Measurements from ENCODE around the gene TFAP2D.

DNA sequence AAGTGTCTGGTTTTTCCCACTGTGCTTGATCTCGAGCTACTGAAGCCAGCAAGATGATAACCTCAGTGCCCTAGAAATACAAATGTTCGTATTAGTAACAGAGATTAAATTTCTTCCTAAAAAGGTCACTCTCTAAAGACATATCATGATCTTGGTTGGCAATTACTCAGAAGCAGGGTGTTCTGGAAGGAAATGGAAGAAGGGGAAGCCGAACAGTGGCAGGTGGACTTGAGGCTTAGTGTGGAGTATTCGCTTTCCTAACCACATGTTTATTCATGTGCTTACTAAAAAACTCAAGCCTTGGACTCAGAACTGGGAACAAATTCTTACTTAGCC lies 20.1 kb downstream of the C6orf141 start:
- PRO-cap: no peak
- RRBS: no CpG with 5 or more reads among the region's 4 CpGs

GRCh38 chr6:49646029-49646951 lies 9.7 kb upstream of the RHAG start:
- PRO-cap: no peak
- RRBS: no CpG with 5 or more reads among the region's 5 CpGs

DNA sequence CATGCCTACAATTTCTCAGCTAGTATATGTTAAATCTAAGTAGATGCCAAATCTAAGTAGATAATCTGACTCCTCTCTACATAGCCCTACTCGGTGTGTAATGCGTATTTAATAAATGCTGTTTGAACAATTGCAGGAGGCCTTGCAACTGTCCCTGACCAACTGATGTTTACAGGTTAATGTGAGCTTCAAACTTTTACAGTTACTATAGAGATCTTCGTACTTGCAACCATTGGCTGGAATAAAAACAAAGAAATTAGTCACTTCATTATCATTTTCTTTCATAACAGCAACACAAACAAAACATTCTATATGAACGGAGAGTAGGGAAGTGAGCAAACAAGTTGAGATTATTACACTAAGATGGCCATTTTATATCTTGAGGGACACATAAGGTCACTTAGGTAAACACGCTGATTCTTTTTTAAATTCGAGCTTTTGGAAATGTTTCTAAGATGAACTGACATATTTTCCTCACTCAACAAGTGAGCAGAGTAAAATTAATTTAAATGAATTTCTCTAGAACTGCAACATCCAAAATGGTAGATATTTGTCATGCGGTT lies 15.4 kb upstream of the CRISP2 start:
- PRO-cap: no peak
- RRBS: no CpG with 5 or more reads among the region's 7 CpGs

DNA sequence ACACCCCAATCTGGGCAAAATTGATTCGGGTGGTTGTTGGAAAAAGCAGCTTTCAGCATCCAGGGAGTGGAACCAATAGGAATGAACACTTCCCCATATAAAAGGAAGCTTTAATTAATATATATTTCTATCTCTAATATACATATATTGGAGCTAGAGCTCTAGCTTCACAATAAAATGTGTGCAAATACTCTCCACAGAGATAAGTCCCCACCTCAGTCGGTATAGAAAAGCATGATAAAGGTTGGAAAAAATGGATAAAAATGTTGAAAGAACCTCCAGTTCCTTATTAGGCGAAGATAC lies at the start of gene TFAP2D:
Gene TFAP2D, plus strand, starts transcription at position 152 of the 303 bp plus-strand sequence.
- PRO-cap: no peak
- RRBS: no CpG with 5 or more reads among the region's 3 CpGs

GRCh38 chr6:50849457-50850154 lies 30.9 kb downstream of the TFAP2B start:
- PRO-cap: no peak
- RRBS: 3% methylated on average over 4 of the region's 36 CpGs

DNA sequence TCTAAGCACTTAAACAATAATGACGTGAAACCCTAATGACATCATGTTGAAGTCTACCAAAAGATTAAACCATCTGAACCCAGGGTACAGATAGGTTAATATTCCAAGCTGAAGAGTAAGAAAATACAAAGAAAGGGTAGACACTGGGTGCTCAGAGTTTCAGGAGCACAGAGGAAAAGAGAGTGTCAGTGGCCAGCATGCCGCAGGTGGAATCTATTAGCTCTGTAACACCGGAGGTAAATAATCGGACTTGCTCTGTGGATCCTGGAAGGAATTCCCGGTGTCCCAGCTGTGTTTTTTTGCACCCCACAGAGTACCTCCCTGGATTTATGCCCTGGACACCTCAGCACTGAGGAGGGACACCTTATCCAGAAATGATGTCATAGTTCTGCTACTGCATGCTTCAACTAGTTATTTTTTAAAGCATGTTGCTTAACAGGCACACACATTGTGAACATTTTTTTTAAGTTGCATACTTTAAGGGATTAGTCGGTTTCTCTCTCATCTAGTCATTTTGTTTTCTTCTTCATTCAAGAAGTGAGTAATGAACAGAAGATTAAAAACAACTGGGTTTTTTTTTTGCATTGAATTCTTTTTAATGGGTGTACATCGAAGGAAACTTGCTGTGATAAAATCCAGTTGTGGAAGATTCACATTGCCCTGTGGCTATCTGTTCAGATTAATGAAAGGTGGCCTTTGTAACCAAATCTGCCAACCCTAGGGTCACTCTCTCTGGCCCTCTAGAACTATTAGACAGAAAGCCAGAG lies 573.0 kb downstream of the PKHD1 start:
- PRO-cap: no peak
- RRBS: 39% methylated on average over 3 of the region's 7 CpGs

- PRO-cap: no peak
- RRBS: no CpG with 5 or more reads among the region's 1 CpG
Observed at GRCh38 chr6:51738582-51738973, 348.8 kb downstream of the PKHD1 start.

GRCh38 chr6:51855308-51855818 lies 232.1 kb downstream of the PKHD1 start:
- PRO-cap: no peak
- RRBS: no CpG with 5 or more reads among the region's 7 CpGs

DNA sequence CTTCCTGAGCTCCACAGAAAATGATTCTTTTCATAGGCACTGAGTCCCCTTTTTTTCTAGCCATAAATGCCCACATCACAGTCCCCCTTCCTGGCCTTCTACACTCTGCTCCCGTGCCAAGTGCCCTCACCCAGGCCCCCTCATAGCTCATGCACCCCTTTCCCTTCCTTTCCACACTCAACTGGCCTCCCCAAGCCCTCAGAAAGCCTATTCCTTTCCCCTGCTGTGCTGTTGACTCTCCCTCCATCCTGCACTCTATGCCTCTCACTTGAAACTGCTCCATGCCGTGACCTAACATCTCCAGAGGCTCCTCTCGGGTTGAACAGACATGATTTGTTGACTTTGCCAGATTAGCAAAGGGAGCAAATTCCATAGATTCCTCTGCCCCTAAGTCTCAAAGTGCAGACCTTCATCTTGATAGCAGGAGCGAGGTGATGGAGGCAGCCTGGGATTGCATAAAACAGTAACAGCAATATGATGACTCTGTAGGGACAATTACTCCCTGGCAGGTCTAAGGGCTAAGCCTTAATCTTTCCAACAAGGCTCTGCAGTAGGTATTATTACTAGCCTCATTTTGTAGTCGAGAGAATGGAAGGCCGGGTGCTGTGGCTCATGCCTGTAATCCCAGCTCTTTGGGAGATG lies 12.2 kb upstream of the TRAM2 start:
- PRO-cap: no peak
- RRBS: no CpG with 5 or more reads among the region's 6 CpGs

- PRO-cap: no peak
- RRBS: no CpG with 5 or more reads among the region's 4 CpGs
Observed at GRCh38 chr6:52747135-52747820, 16.0 kb downstream of the GSTA2 start.

GRCh38 chr6:52801446-52802117 lies 2.0 kb downstream of the GSTA1 start:
- PRO-cap: no peak
- RRBS: no CpG with 5 or more reads among the region's 3 CpGs

- PRO-cap: no peak
- RRBS: no CpG with 5 or more reads among the region's 4 CpGs
Observed at GRCh38 chr6:53433410-53433803, 84.7 kb upstream of the ELOVL5 start.

- PRO-cap: no peak
- RRBS: 7% methylated on average over 3 of the region's 9 CpGs
Observed at GRCh38 chr6:53547365-53547663, 2.4 kb upstream of the GCLC start.

DNA sequence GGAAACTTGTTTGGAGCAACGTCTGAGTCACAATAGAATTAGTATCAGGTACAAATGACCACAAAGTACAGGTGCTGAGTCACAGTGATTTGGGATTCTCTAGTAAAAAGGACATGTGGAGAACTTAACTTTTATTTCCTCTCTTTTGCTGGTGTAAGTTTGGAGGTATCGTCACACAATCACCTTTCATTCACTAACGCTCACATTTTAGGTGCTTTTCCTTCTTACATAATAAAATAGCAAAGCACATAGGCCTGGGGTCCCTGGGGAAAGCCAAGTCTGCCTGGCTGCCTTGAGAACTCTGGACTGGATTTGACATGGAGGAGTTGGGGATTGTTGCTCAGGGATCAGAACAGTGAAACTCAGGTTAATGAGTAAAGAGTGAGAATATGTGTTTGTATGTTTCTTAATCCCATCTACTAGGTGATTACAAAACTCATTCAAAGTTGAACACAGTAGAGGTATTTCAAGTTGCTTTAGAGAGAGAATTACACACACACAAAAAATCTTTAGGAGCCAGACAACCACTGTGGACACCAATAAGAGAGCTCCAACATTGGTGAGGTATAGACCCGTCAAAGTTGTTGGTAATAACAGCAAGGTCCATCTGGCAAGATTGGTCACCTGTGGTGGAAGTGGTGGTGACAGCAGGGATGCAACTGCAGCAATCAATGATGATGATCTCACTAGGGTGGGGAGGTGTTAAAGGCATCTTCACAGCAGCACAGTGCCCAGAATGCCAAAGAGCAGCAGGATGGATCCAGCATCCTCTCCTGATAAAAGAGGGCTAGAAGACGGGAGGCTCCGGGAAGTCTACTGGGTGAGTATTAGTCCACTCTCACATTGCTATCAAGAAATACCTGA lies 49.3 kb downstream of the KLHL31 start:
- PRO-cap: unidirectional peak, minus-strand start at position 308 of the sequence
- RRBS: no CpG with 5 or more reads among the region's 6 CpGs

GRCh38 chr6:53734409-53735035 lies 60.3 kb upstream of the LRRC1 start:
- PRO-cap: no peak
- RRBS: no CpG with 5 or more reads among the region's 9 CpGs

DNA sequence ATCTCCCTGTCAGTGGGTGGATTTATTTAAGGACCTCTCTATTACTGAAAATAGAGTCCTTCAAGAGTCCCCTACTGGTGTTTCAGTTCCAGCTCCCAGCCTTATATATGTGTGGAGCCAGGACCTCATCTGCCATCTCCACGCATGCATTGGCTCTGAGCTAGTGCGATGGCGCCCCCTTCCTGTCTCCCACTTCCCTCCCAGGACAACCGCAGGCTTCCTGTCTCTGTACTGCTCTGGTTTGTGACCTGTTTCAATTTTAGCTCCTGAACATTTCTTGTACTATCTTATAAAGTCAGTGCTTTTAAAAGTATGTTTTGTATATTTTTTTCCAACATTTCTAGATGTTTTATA lies 59.8 kb upstream of the LRRC1 start:
- PRO-cap: no peak
- RRBS: no CpG with 5 or more reads among the region's 4 CpGs

GRCh38 chr6:53829580-53830100 lies 34.8 kb downstream of the LRRC1 start:
- PRO-cap: no peak
- RRBS: no CpG with 5 or more reads among the region's 4 CpGs

GRCh38 chr6:54053938-54054483 lies 57.2 kb upstream of the MLIP start:
- PRO-cap: no peak
- RRBS: no CpG with 5 or more reads among the region's 7 CpGs

DNA sequence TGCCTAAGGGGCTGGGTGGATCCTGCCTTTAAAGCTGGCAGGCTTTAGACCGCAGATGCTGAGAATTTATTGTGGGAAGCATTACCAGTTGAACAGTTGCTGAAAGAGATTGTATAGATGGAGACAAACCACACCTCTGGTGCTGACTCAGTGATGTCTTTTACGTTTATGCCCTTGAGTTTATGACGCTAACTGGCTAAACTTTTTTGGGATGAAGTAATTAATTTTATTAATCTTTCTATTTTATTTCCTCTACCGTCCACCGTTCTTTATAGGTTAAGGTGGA lies 1.7 kb downstream of the FAM83B start:
- PRO-cap: no peak
- RRBS: no CpG with 5 or more reads among the region's 5 CpGs

- PRO-cap: no peak
- RRBS: no CpG with 5 or more reads among the region's 1 CpG
Observed at GRCh38 chr6:56244898-56245435, 2.4 kb downstream of the COL21A1 start.

All from kidney (tissue), 2 donors.